A549 (cell line): ENCODE data around the gene SCT.

GRCh38 chr11:209370-209552 is 1.8 kb downstream of the RIC8A start:
- PRO-cap, result no peak
CAGE:
- cytosol, long polyA plus RNA, result no peak
- long polyA plus RNA, result no peak
- nucleus, long polyA plus RNA, result no peak

DNA sequence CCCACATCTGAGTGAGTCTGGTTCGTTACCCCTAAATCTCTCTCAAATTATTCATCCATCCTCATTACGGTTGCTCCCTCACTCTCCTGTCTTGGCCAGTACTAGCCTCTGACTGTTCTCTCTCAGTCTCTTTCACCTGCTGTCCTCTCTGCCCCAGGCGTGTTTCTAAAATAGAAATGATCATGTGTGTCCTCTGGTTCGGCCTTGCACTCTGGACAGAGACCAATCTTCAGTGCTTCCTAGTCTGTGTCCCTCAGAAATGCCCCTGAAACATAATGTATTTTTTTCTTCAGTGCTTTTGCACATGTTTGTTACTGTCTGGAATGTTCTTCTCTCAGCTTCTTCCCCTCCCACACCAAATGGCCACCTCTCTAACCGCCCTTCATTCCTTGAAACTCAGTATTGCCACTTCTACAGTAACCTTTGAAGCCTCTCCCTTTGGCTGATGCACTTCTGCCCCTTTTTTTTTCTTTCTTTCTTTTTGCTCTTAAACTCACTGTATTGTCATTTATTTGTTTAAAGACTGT is 5.0 kb downstream of the PSMD13 start:
- PRO-cap, result no peak
CAGE:
- cytosol, long polyA plus RNA, result no peak
- long polyA plus RNA, result no peak
- nucleus, long polyA plus RNA, result no peak

DNA sequence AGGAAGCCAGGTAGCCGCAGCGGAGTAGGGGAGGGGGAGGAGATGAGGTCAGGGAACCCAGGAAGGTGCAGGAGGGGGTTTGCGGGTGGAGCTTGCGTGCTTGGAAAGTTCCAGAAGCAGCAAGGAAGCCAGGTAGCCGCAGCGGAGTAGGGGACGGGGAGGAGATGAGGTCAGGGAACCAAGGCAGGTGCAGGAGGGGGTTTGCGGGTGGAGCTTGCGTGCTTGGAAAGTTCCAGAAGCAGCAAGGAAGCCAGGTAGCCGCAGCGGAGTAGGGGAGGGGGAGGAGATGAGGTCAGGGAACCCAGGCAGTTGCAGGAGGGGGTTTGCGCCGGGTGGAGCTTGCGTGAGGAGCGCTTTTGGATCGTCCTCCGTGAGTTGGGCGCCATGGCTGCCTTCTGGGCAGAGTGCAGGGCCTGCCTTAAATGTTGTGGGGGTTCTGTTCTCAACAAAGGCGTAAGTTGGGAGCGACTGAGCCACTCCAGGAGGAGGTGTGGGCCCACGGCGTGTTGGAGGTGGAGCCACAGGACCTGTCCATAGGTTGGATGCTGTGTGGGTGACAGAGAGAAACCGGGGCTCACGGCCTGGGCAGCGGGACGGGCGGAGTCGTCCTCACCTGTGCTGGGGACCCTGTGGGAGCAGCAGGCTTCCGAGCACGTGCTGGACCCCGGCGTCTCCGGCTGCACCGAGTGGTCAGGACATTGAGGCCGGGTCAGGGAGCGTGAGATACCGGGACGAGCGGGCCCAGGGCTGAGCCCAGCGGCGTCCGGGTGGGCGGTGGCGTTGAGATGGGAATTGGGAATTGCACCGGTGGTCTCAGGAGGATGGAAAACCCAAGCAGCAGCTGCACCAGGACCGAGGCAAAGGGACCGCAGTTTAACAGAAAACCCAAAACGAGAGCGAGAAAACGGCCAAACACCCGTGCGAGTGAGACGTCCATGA is 1.1 kb upstream of the PGGHG start:
- PRO-cap, result no peak
CAGE:
- cytosol, long polyA plus RNA, result no peak
- long polyA plus RNA, result no peak
- nucleus, long polyA plus RNA, result no peak

DNA sequence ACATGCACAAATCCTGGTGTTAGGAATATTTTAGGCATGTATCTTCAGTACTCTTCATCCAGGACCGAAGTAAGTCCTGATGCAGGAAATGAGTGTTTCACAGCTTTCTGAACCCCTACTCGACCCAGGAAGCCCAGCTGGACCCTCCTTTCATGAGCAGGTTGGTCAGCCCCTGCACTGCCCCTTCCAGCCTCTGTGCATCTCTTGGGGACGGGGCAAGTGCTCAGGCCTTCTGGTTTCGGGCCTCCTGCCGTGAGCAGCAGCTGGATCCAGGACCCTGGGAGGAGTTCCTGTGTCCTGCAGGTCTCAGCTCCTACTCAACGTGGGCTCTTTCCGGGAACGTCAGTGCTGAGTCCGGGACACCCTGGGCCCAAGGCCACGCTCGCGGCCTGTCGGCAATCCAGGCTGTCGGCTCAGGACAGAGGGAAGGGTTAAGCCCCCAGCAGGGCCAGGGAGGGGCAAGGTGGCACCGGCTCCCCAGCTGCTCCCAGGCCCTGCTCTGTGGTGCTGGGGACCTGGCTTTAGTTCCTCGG is 2.5 kb downstream of the IFITM2 start:
- PRO-cap, result no peak
CAGE:
- cytosol, long polyA plus RNA, result no peak
- long polyA plus RNA, result no peak
- nucleus, long polyA plus RNA, result no peak

- PRO-cap, result no peak
CAGE:
- cytosol, long polyA plus RNA, result no peak
- long polyA plus RNA, result no peak
- nucleus, long polyA plus RNA, result no peak
Observed at GRCh38 chr11:315787-316901, 2.3 kb downstream of the IFITM1 start.

- PRO-cap, result no peak
CAGE:
- cytosol, long polyA plus RNA, result no peak
- long polyA plus RNA, result no peak
- nucleus, long polyA plus RNA, result no peak
Observed at GRCh38 chr11:316902-317681, 3.3 kb downstream of the IFITM1 start.

DNA sequence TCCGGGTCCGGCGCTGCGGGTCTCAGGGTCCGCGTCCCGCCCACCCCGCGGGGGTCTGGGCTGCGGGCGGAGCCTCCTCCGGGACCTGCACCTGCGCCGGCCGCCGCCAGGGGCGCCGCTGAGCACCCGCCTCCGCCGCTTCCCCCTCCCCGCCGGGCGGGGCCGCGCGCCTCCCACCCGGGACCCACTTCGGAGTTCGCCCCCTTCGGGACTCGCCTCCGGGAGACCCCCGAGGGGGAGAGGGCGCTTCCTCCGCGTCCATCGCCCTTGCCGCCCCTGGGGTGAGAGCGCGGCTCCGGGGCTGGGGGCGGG is 2.2 kb downstream of the IFITM3 start:
- PRO-cap, result no peak
CAGE:
- cytosol, long polyA plus RNA, result no peak
- long polyA plus RNA, result no peak
- nucleus, long polyA plus RNA, result no peak

- PRO-cap, result no peak
CAGE:
- cytosol, long polyA plus RNA, result no peak
- long polyA plus RNA, result no peak
- nucleus, long polyA plus RNA, result no peak
Observed at GRCh38 chr11:318778-319094, 1.9 kb downstream of the IFITM3 start.

DNA sequence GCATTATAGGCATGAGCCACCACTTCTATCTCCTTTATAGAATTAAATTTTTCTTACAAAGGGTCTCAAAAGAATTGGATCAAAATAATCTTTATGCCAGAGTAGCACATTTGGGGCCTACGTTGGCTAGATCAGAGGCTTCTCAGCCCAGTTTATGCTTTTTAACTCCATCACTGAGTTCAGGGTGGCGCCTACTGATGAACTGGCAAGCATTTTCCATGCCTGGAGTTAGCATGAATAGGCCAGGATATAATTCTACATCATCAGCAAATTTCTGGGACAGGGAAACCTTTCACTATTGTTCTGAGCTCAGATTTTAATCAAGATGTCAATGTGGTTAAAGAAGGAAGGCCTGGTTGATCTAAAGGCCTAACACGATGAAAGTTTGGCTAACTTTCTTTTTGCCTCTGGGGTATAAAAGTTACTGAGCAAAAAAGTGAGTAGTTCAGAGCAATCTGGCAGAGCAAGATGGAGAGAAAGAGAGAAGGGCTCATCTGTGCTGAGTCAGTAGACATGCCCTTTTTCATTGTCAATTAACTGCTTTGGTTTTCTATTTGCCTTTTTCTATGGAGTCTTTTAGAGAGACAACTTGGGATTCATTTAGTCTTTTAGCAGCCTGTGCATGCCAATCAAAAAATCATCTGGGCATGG is 21.7 kb upstream of the IFITM3 start:
- PRO-cap, result no peak
CAGE:
- cytosol, long polyA plus RNA, result no peak
- long polyA plus RNA, result no peak
- nucleus, long polyA plus RNA, result no peak

DNA sequence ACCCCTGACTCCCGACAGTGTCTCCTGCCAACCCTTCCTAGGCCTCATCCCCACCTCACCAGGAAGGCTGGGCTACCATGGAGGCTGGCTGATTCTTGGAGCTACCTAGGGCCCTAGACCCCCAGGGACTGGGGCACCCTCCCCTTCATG is 433 bp upstream of the PKP3 start:
- PRO-cap, result unidirectional peak, minus-strand start at position 97 of the sequence
CAGE:
- cytosol, long polyA plus RNA, result no peak
- long polyA plus RNA, result no peak
- nucleus, long polyA plus RNA, result no peak

- PRO-cap, result no peak
CAGE:
- cytosol, long polyA plus RNA, result no peak
- long polyA plus RNA, result no peak
- nucleus, long polyA plus RNA, result no peak
Observed at GRCh38 chr11:404280-404917, 10.4 kb downstream of the PKP3 start.

- PRO-cap, result no peak
CAGE:
- cytosol, long polyA plus RNA, result no peak
- long polyA plus RNA, result no peak
- nucleus, long polyA plus RNA, result no peak
Observed at GRCh38 chr11:460214-461079, 10.4 kb downstream of the PTDSS2 start.

GRCh38 chr11:507320-507700 is 268 bp upstream of the RNH1 start:
- PRO-cap, result bidirectional peak, plus-strand start at chr11:507539, minus-strand start at chr11:507193
CAGE:
- cytosol, long polyA plus RNA, result no peak
- long polyA plus RNA, result no peak
- nucleus, long polyA plus RNA, result no peak

DNA sequence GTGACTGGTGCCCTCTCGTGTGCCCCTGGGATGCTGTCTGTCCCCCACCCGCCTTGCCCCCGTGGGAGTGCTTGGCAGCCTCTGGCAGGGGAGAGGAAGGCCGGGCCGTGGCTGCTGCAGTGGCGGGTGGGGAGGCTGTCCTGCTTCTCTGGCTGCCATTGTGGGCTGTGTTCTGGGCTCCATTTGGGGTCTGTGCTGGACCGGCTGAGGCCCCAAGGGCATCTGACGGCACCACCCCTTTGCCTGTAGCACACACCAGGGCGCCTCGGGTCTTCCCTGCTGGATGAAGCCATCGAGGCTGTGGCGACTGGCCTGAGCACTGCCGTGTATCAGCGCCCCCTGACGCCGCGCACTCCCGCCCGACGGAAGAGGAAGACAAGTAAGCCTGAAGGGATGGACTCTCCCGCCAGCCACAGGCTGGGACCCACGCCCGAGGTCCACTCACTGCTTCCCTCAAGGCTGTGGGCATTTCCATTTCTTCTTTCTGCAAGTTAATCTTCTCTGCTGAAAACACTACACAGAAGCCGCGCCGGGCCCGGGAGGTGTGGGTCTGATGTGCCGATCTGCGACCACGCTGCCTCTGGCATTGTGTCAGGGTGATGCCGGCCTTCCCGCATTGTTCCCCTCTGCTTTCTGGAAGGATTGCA is 17.5 kb downstream of the IRF7 start:
- PRO-cap, result no peak
CAGE:
- cytosol, long polyA plus RNA, result no peak
- long polyA plus RNA, result no peak
- nucleus, long polyA plus RNA, result no peak

DNA sequence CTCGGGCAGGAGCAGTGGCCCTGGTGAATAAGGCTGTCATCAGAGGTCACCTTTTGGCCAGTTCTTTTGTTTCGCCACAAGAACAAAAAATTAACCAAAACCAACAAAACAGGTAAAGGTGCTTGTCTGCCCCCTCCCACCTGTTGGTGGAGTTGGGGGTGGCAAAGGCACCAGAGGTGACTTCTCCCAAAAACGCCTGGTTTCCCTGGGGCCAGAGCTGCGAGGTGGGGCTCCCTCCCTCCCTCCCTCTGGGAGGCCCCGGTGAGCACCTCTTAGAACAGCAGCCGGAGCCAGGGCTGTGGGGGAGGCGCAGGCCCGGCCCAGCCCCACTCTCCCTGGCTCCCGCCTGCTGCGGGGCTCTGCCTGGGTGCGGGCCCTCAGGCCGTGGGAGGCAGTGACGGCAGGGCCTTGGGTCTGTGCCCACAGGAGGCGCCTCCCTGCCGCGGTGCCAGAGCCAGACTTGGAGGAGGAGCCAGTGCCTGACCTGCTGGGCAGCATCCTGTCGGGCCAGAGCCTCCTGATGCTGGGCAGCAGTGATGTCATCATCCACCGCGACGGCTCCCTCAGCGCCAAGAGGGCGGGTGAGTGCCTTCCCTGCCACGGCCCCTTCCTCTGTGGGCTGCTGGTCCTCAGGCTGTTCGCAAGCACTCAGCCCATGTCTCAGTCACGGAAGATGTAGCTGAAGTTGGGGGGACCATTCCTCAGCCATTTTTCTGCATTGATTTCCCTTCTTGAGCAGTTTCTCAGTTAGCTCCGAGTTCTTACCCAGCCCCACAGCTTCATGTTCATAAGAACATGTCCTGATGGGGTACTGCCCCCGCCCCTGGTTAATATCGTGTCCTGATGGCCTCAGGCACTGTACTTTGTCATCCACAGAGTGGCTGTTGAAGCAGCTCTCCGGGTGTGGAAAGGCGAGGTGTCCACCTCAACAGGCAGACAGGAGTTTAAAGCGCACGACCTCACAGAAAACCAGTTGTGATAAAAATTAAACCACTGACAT is 9.4 kb downstream of the IRF7 start:
- PRO-cap, result no peak
CAGE:
- cytosol, long polyA plus RNA, result no peak
- long polyA plus RNA, result no peak
- nucleus, long polyA plus RNA, result no peak

DNA sequence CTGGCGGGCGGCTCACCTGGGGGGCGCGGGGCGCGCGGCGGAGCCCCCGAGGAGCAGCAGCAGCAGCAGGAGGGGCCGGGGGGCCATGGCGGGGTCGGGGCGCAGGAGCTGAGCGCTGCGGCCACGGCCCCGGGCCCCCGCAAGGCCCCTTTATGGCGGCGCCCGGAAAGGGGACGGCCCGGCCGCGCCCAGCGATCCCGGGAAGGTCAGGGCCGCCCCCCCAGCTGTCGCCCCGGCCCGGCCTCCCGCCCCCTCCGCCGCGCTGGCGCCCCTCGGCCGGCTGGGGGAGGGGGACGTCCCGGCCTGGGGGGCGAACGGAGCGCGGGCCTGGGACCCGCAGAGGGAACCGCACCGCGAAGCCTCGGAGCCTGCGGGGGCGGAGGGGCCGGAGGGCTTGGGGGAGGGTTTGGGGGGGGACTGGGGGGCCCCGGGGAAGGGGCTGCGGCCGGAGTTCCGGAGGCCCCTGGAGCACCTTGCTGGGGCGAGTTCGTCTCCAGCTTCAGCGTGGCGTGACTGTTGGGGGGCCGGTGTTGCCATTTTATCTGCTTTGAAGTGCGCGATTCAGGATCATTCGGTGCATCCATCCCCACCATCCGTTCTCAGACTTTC is at the start of gene SCT:
TSS of gene SCT (minus strand) at position 125 of the 609 bp plus-strand sequence.
- PRO-cap, result no peak
CAGE:
- cytosol, long polyA plus RNA, result no peak
- long polyA plus RNA, result no peak
- nucleus, long polyA plus RNA, result no peak

- PRO-cap, result no peak
CAGE:
- cytosol, long polyA plus RNA, result no peak
- long polyA plus RNA, result no peak
- nucleus, long polyA plus RNA, result no peak
Observed at GRCh38 chr11:638940-639584, 2.0 kb downstream of the DRD4 start.

DNA sequence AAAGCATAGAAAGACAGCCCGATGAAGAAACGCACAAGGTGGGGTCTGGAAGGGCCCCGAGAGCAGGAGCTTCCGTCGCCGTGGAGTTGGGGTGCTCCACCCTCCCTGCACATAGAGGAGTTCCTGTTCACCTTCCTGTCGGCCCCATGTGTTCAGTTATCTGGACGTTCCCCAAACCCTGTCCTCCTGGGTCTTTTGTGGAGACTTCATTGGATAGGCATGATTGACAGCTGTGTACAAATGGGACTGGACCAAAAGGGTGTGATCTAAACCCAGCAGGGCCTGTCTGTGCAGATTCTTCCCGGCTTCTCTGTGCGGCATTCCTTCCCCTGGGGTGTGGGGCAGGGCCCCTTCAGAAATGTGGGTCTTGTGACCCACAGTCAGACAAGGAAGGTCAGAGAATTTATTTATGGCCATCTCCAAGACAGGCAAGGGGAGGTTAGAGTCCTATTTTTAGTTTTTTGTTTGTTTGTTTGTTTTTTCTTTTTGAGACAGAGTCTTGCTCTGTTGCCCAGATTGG is 9.3 kb upstream of the TALDO1 start:
- PRO-cap, result no peak
CAGE:
- cytosol, long polyA plus RNA, result no peak
- long polyA plus RNA, result no peak
- nucleus, long polyA plus RNA, result no peak

DNA sequence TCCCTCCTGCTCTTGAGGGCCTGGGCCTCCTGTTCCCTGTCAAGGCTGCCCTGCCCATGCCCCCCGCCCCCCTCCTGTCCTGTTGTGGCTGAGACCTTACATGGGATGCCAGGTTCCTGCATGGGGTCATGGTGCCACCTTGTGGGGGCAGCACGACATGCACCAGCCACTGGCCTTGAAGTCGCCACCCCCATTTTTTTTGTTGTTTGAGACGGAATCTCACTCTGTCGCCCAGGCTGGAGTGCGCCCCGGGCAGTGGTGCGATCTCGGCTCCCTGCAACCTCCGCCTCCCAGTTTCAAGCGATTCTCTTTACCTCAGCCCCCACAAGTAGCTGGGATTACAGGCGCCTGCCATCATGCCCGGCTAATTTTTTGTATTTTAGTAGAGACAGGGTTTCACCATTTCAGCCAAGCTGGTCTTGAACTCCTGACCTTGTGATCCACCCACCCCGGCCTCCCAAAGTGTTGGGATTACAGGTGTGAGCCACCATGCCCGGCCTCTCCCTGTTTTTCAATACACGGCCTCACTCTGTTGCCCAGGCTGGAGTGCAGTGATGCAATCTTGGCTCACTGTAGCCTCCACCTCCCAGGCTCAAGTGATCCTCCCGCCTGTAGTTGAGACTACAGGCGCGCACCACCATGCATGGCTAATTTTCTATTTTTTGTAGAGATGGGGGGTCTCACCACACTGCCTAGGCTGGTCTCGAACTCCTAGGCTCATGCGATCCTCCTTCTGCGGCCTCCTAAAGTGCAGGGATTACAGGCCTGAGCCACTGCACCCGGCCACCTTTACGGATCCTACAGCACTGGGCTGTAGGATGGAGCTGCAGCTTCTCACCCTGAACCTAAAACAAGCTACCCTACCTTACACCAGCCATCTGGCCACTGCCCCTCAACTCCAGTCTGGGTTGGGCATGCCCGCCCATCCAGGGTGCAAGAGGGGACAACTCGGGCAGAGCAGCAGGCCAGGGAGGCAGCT is 11.7 kb downstream of the GATD1 start:
- PRO-cap, result no peak
CAGE:
- cytosol, long polyA plus RNA, result no peak
- long polyA plus RNA, result no peak
- nucleus, long polyA plus RNA, result no peak

DNA sequence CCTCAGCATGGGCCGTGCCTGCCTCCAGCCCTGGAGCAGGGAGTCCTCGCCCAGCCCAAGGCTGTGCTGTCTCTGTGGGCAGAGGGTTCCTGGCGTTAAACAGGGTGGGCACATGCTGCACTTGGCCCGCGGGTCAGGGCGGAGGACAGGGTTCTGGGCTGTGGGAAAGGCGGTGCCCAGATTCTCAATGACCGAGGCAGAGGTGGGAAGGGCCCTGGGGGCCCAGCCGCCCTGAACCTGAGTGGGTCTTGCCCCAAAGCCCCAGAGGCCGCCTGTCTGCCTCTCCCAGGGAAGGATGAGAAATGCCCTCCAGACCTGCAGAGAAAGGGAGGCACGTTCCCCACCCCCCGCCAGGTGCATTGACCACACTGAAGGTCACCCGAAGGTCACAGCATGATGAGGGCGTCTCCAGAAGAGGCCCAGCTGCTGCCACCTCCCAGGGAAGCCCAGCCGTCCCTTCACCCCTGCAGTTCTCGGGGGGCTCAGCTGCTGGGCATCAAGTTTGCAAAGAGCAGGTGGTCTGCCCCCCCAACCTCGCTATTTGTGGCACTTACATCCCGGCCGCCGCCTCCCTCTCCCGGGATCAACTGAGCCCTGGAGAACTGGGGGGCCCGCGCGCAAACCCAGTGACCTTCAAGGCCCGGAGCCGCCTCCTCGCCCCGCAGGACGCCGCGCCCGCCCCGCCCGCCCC is 431 bp downstream of the CEND1 start:
- PRO-cap, result no peak
CAGE:
- cytosol, long polyA plus RNA, result no peak
- long polyA plus RNA, result no peak
- nucleus, long polyA plus RNA, result no peak